ENCODE results near the gene PWP2.

- PRO-cap: no peak
Measured at GRCh38 chr21:43363025-43363287, 64.0 kb downstream of the SIK1 start.

DNA sequence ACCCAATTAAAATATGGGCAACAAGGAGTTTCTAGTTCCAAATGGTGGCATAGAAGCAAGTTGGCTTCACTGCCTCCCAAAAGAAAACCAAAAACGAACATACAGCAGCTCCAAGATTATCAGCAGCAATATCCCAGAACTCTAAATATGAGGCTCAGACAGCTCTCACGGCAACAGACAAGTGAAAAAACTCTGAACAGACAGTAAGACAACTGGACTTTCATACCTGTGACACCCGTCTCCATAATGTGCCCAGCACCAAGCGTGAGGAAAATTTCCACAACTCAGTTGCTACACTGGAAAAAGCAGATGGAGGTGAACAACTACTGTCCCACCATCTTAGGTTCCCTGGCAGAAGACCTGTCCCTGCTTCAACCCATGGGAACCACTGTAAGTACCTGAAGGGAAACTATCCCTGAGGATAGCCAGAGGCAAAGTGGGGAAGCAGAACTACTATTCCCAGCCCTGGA, 39.9 kb downstream of the HSF2BP start:
- PRO-cap: no peak

DNA sequence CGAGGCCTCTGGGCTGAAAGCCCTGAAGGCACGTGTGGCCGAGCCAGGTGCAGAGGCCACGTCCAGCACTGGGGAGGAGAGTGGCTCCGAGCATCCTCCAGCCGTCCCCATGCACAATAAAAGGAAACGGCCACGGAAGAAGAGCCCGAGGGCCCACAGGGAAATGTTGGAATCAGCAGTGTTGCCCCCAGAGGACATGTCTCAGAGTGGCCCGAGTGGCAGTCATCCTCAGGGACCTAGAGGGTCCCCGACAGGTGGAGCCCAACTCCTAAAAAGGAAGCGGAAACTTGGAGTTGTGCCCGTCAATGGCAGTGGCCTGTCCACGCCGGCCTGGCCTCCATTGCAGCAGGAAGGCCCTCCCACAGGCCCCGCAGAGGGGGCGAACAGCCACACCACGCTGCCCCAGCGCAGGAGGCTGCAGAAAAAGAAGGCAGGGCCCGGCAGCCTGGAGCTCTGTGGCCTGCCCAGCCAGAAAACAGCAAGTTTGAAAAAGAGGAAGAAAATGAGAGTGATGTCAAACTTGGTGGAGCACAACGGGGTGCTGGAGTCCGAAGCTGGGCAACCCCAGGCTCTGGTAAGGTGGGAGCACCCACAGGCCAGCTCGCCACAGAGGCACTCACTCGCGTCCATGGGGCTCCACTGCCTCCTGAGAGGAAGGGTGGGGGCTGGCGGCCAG, 28.4 kb downstream of the RRP1B start:
- PRO-cap: no peak

GRCh38 chr21:43711261-43711468, 7.8 kb upstream of the PDXK start:
- PRO-cap: unidirectional peak, plus-strand start at chr21:43711407

DNA sequence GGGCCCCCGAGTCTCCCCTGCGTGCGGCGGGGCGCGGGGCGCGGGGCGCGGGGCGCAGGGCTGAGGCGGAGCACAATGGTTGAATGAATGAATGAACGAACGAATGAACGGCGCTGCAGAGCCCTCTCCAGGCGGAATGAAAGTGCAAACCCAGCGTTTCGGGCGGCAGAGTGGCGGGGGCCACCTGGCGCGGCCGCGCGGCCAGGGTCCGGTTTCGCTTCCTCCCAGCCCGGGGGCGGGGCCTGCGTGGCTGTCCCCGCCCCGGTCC, 192 bp upstream of the PDXK start:
- PRO-cap: bidirectional peak, plus-strand start outside the sequence, minus-strand start at position 216 of the sequence

DNA sequence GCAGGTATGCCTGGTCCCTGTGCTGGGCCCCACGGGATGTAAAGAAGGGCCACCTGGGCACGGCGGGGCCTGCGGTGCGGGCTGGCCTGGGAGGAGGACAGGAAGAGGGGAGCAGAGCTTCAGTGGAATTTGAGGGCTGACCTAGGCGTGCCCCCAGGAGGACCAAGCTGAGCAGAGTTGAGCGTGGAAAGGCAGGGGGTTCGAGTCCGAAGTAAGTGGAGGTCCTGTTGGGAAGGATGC, 1.3 kb downstream of the PDXK start:
- PRO-cap: no peak

- PRO-cap: bidirectional peak, plus-strand start at chr21:43728739, minus-strand start at chr21:43728530
Measured at GRCh38 chr21:43728129-43729113, 9.5 kb downstream of the PDXK start.

DNA sequence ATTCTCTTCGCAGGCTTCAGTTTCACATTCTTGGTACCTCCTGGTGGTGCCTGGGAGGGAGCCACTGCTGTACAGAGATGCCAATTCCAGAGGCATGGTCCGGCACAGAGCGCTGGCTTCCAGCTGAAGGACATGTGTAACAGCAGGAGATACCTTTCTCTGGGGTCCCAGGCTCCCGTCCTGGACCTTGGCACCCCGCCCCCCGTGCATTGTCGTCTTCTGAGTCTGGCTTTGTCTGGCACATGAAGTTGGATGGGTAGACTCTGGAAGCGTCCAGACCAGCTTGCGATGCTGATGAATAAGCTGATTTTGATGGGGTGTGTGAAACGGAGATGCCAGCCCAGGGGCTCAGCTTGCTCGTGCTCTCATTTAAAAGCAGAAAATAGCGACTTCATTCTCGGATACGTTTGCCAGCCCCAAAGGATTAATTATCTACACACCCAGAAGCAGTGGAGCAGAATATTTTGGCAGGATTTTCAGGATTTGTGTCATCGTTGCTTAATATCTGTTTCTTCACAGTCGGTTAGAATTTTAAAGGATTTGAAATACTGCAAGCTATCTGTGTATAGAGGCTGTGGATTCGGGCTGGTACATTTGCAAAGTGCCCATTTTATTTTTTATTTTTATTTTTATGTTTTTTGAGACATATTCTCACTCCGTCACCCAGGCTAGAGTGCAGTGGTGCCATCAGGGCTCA, 13.3 kb downstream of the PDXK start:
- PRO-cap: no peak

DNA sequence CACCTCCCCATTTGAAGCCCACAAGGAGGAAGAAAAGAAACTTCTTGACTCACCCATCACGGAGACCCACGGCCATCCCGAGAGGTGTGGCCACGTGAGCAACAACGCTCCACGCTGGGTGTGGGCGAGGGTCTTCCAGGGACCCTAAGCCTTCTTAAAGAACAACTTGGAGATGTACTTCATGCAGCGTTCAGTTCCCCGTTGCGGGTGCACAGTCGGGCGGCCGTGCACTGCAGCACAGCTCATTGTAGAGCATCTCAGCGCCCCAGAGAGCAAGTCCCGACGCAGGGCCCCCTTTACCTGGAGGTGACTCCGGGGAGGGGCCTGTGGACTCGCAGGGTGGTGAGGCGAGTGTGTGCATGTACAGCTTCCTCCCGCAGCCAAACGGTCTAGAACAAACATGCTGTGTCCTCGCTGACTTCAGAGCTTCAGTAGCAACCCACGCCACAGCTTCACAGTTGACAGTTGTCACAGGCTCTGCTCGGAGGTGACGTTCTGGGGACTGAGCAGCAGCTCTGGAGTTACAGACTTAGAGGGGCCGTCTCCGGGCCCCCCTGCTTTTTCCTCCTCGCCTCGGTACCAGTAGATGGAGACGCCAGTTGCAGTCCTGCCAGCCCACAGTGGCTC, 19.5 kb downstream of the RRP1 start:
- PRO-cap: no peak

DNA sequence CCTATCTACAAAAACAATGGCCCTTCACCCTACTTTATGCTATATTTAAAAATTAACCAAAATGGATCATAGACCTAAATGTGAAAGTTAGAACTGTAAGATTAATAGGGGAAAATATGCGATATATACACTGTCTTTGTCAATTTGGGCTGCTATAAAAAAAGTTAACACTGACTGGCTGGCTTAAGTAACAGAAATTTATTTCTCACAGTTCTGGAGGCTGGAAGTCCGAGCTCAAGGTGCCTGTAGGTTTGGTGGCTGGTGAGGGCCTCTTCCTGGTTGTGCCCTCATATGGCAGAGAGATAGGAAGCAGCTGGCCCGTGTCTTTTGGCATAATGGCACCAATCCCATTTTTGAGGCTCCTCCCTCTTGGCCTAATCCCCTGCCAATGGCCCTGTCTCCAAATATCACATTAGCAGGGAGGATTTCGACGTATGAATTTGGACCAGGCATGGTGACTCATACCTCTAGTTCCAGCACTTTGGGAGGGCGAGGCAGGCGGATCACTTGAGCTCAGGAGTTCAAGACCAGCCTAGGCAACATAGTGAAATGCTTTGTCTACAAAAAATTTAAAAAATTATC, 37.3 kb downstream of the AGPAT3 start:
- PRO-cap: no peak

DNA sequence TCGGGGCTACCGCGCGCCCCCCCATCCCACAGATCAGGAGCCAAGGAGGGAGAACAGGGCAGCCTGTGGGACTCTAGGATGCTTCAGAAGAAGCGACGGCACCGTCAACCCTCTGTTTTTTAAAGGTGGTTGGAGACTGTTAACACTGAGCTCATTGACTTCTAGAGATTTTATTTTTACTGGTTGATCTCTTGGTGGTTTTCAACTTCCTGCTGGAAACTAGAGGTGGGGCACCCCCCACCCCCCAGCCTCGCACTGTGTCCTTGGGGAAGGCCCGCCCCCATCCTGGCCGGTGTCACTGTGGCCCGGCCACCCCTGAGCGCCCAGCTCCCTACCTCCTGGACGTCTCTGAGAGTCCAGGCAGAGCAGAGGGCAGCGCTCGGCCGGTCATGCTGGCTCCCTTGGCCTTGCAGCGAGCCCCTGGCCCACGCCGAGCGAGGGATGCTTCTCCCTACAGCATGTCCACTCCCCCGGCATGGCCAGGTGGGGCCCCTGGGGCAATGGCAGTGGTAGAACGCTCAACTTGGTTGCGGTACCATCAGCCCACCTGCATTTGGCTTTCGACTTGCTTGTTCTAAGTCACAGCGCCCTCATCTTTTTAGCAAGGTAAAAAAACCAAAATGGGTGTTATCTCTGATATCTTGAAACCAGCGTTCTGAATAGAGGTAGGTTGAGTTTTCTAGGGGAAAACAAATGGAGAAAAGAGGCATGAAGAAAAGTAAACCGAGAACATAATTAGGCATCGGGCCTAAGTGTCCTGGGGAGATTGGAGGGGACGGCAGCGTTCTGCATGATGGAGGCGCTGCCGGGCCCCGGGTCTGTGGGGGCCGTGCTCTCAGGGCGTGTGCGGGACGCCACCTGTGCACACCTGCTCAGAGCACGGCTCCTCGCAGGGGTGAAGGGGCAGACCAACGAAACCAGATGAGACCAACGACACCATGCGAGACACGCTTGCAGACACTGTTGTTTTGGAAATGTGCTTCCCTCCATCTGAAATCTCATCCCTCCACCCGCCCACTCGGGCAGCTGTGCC, 28.6 kb upstream of the TRAPPC10 start:
- PRO-cap: no peak

DNA sequence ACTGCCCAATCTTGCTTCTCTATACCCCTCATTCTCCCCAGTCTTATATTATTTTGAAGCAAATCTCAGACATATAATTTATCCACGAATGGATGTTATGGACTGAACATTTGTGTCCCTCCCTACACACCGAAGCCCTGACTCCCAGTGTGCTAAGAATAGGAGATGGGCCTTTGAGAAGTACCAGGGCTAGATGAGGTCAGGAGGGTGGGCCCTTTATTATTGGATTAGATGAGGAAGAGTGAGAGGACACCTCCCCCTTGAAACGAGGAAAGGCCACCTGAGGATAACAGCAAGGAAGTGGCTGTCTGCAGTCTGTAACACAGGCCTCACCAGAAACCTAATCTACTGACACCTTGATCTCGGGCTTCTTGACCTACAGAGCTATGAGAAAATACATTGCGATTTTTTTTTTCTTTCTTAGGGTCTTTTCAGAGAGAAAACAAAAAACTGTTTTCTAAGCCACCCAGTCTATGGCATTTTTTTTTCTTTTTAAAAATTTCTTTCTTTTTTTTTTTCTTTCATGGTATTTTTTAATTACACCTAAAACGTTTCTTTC, 9.5 kb downstream of the TRAPPC10 start:
- PRO-cap: no peak

- PRO-cap: no peak
Measured at GRCh38 chr21:44079403-44079959, 27.7 kb upstream of the PWP2 start.

DNA sequence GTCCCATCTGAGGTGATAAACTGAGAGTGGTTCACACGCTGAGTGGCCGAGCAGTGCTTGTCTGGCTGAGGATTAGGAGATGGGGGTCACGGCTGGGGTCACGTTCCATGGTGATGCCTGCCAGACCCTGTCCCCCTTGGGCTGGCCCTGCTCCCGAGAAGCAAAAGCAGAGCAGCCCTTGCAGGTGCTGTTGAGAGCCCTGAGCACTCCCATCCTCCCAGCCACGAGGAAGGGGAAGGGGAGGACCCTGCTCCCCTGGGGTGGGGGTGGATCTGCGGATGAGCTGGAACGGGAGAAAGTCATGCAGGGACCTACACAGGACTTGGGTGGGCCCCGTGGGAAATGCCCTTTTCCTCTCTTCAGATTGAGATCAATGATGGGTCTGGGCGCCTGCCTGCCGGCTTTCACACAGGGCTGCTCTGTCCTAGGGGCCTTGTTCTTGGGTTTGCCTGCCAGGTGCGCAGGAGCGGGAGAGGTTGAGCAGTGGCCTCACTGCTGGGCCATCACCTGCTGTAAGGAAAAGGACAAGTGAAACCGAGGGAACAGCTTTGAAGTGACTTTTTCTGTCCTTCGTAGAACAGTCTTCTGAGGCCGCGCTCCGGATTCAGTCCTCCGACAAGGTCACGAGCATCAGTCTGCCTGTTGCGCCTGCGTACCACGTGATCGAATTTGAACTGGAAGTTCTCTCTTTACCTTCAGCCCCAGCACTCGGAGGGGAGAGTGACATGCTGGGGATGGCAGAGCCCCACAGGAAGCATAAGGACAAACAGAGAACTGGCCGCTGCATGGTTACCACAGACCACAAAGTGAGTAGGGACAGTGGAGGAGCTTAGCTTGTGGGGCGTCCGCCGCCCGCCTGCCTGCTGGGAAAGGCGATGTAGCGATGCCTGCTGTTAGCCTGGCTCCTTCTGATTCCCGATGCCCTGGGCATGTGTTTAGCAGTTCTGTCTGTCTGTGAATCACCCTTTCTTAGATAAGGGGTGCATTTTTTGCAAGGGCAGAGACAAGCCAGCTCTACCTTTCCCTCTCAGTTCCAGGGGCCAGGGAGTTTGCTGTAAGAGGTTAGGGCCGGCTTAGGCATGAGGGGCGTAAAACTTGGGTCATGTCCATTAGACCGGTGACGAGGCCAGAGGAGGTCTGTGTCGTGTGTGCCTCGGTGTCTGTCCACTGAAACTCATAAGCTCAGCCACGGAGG, 19.7 kb upstream of the PWP2 start:
- PRO-cap: no peak

DNA sequence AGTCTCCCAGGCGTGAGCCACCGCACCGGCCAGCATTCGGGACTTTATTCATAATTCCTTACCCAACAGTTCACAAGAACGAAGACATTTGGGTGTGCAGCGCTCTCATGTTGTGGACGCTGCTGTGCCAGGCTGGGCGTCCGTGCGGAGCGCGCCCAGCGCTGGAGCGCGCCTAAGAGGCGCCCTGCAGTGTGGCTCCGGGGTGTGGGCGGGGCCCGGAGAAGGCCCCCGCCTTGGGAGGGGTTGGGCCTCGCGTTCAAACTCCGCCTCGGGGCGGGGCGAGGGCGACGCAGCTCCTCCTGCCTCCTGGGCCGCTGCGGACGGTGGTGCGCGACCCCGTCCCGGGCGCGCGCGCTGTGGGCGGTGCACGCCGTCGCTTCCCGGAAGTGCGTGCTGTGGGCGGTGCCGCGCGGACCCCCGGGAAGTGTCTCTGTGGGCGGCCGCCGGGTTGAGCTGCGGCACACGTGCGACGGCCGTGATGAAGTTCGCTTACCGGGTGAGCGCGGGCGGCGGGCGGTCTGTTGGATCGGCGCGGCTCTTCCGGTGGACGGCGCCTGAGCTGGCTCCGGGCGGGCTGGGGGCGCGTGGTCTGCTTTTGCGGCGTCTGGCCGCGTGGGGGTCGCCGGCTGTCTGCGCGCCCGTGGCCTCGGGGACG, at the start of gene PWP2:
Gene PWP2, plus strand, starts transcription at position 461 of the 655 bp plus-strand sequence.
- PRO-cap: unidirectional peak, plus-strand start at position 461 of the sequence

- PRO-cap: no peak
Measured at GRCh38 chr21:44299177-44299401, 764 bp upstream of the PFKL start.

GRCh38 chr21:44302568-44303196, 2.8 kb downstream of the PFKL start:
- PRO-cap: no peak

DNA sequence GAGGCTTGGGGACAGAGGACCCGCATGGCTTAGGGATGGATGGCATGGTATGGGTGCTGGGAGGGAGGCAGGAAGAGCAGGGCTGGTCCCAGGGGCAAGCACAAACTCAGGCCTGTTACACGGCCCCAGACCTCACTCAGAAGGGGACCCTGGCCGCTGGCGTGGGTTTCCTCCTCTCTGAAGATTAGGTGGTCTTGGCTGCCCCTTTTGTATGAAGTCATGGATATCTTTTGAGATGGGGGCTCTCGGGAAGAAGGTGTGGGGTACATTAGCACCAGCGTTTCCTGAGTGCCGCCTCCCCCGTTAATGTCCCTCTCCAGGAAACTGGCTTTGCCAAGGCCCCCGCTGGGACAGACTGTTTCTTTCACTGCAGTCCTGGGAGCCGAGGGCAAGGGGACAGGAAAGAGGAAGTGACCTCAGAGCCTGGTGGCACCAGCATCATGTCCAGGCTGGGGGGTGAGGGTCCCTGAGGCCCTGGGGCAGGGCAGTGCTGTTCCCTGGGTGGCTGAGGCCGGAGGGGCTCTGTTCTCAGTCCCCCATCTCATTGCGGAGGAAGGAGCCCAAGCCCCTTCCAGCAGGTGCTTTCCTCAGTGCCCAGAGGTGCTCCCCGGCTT, 5.7 kb downstream of the PFKL start:
- PRO-cap: no peak

GRCh38 chr21:44323552-44323970, 15.6 kb downstream of the CFAP410 start:
- PRO-cap: no peak

- PRO-cap: no peak
Measured at GRCh38 chr21:44349982-44350308, 3.5 kb upstream of the TRPM2 start.

Measured in left lung (tissue), 1 donor.